ENCODE measurements around a stretch of chr18.

GRCh38 chr18:74378009-74378607 lies 62.5 kb downstream of the C18orf63 start:
- PRO-cap: no peak

DNA sequence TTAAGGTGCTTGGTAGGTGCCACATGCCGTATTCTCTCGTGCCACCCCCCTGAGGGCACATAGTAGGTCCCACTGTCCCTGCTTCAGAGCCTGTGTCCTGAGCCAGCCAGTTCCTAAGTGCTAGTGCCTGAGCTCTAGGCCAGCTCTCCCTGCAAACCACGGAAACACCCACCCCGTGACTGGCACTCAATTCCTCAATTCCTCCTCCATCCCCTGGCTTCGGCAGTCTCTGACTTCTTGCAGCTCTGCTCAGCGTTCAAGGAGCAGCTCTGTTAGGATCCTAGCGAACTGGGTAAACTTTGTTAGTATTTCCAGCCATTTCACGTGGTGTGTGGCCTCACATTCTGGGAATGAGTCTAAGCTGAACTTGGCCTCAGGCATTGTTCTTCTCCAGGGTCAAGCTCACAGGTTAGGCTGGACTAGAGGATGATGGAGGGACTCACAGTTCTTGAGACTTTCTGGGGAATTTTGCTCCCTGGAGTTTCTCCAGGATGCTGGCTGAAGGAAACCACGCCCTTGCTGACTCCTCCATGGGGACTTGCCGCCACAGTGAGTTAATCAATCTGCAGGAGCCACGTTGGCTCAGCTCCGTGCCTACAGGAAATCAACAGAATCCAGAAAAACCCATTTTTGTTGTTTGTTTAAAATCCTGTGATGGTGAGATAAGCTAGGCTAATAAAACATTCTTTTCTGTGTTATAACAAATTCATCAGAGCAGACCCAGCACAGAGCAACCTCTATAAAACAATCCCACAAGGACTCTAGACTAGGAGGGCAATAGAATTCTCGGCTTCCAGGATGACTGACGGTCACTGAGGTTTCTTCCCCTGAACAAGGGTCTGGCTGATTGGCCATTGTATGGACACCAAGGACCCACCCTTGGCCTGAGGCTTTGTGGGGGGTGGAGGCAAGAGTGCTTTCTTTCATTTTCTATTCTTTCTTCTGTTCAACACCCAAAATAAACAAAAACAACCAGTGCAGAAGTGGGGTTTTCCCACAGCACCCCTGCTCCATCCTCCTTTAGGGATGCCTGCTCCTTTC lies 12.5 kb downstream of the CNDP1 start:
- PRO-cap: no peak

DNA sequence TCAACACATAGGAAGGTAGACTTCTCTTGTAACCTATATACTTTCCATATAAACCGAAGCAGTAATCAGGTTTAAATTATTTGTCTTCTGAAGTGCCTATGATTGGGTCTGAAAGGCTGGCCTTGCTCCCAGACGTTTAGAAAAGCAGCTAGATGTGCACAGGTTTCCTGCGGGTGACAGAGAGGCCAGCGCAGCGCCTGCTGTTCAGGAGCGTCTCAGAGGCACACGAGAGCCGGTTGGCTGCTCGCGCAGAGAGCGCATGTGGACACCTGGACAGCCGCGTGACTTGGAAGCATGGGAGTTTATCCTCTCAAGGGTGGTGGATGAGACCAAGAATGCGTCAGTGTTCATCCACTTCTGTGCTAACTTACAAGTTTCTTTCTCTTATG lies 303.7 kb downstream of the PTGR3 start:
- PRO-cap: no peak

GRCh38 chr18:74994916-74995495 lies 213.9 kb downstream of the PTGR3 start:
- PRO-cap: no peak

- PRO-cap: no peak
Measured at GRCh38 chr18:75046566-75047067, 162.3 kb downstream of the PTGR3 start.

DNA sequence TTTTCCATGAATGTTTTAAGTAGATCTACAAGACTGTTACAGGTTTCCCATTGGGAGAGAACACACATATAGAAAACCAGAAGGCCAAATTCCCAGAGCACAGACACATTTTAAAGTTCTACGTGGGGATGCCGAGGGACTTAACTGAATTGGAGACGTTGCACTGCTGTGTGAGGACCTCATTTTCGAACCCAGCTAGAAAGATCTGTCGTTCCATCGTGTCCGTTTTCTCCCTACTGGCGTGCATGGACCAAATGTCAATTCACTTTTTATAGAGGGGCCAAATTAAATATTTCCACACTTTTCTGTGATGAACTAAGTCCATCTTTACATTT lies 737 bp upstream of the TSHZ1 start:
- PRO-cap: no peak

DNA sequence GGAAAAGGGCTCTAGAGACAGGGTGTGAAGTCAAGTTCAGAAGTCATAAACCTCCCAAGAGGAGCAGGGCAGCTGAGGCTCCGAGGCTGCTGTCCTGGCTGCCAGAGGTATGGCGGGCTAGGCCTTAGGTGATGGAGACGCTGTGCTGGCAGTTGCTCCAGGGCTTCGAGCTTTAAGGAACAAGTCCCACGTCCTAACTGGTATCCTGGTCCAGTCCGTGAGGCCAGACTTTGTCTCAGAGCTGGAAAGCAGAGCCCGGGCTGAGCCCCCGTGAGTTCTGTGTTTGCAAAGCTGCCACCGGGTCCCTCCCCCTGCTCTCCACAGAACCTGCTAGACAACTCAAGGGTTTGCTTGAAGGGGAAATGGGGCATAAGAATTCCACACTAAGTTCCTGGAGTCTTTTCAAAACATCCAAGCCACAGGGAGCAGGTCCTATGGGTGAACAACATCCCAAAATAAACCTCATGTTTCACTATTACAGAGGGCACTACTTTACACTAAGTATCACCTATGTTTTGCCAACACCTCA lies 73.8 kb downstream of the ZNF516 start:
- PRO-cap: no peak

DNA sequence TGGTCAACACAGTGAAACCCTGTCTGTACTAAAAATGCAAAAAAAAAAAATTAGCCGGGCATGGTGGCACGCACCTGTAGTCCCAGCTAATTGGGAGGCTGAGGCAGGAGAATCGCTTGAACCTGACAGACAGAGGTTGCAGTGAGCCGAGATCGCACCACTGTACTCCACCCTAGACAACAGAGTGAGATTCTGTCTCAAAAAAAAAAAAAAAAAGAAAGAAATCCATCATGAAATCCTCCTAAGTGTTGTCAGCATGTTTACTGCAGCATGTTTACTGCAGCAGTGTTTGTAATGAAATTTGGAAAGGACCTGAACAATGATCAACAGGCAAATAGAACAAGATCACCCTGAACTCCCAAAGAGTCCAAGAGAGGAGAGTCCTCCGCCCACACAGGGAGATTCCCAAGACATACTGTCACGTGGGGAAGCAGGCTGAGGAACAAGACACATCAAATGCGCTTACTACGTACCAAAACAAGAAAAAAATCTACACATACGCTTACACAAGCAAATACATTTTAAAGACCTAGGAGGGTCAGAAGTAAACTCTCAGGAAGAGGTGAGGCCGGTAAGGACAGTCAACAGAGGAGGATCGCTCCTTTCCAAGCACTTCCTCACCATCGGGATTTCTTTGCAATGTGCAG lies 66.7 kb downstream of the ZNF516 start:
- PRO-cap: no peak

- PRO-cap: no peak
Measured at GRCh38 chr18:76452349-76453133, 42.5 kb downstream of the ZNF516 start.

DNA sequence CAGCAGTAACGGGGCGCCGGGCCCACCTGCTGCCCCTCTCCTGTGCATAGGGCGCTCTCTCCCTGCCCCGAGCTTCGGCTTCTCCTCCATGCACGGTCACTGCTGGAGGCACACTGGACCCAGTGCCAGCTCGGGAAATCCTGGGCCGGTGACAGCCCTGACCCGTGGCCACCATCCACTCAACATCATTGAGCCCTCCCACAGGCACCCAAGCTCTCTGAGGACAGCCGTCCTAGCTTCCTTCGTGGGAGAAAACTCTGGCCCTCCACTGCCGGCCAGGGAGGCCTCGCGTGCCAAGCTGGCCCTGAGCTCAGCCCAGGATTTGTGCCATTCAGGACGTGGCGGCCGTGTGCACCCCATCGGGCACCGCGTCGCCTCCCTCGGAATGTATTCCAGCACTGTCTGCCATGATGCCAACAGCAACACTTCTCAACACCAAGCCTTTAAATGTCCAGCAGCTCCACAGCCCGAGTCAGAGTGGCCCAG lies 35.8 kb downstream of the ZNF516 start:
- PRO-cap: no peak

- PRO-cap: no peak
Measured at GRCh38 chr18:76489509-76490053, 5.5 kb downstream of the ZNF516 start.

- PRO-cap: unidirectional peak, plus-strand start at chr18:76620092
Measured at GRCh38 chr18:76619216-76620146, 124.4 kb upstream of the ZNF516 start.

DNA sequence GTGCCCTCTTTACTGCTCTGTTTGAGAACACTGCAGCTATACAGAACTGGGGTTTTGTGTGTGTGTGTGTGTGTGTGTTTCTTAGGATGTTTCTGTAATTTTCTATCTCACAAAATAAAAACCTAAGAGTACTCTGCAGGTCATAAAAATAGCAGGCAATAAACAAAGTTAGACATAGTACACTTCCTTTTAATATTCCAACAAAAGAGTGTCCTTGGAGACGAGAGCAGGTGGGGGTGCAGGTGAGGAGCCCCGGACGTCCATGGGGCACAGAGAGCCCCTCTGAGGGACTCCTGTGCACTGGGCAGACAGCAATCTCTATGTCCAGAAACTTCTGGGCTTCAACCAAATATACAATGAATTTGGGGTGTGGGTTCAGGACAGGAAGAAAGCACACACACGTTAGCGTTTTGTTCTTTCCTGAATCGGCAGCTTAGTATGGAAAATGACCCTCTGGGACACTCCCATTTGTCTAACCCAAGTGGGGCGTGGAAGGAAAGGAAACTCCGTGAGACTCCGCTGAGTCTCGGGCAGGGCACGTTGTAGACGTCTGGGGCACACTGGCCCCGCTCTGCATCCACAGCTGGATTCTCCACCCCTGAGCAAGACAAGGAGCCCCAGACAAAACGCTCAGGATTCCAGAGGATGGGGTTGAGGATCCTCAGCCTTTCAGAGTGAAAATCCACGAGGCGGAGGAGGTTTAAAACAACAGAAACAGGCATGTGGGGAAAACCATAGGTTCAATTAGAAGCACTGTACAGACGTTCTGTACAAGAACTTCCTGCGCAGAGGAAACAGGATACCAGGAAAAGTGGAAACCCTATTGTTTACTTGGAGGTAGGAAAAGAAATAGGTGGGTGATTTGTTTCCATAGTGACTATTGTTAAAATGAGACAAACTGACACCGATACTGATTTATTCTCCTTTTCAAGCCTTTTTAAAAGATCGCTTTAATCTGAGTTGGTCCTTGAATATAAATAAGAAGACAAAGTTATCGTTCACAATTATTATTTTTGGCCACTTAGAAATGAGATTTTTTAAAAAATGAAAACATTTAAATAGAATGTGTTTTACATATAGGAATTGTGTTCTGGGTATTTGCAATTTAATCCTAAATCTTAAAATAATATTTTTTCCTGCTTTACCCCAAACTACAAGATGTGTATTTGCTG lies 125.0 kb upstream of the ZNF236 start:
- PRO-cap: bidirectional peak, plus-strand start at position 509 of the sequence, minus-strand start at position 322 of the sequence

GRCh38 chr18:76707343-76707788 lies 115.0 kb upstream of the ZNF236 start:
- PRO-cap: no peak

- PRO-cap: no peak
Measured at GRCh38 chr18:76709674-76710342, 112.5 kb upstream of the ZNF236 start.

DNA sequence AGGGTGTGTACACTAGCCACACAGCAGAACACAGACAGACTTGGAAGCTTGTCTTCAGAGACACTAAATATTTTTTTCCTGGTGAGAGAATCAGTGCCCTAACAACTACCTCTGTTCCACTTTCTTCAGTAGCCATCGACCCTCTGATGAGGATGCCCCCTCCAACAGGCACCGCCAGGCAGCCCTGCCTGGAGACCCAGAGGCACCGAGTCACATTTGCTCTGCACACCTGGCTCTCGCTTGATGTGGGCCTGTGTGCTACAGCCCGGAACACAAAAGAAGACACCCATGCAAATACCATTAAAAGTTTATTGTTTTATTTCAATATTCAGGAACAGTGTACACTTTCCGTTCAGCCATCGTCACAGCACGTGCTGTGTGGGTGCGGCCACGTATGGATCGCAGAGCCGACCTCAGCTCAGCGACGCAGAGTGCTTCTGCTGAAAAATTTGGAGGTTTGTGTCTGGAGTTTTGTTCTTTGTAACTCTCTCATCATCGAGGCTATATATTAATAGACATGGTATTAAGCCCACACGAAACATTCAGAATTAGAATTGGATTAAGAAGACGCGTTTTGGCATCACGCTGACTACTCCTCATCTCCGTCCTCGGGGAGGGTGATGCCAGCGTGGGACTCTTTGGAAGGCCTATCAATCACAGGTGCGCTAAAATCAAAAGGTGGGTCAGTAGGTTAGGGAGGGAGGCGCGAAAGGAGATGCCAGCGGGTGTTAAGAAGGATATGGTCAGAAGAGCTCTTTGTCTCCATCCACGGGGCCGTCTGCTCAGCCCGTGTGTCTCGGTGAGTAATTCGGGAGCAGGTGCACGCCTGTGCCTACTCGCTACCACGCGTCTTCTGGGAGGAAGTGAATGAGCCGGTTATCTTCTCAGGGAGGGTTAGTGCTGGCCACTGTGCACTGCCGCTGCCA lies 153.8 kb downstream of the MBP start:
- PRO-cap: no peak

DNA sequence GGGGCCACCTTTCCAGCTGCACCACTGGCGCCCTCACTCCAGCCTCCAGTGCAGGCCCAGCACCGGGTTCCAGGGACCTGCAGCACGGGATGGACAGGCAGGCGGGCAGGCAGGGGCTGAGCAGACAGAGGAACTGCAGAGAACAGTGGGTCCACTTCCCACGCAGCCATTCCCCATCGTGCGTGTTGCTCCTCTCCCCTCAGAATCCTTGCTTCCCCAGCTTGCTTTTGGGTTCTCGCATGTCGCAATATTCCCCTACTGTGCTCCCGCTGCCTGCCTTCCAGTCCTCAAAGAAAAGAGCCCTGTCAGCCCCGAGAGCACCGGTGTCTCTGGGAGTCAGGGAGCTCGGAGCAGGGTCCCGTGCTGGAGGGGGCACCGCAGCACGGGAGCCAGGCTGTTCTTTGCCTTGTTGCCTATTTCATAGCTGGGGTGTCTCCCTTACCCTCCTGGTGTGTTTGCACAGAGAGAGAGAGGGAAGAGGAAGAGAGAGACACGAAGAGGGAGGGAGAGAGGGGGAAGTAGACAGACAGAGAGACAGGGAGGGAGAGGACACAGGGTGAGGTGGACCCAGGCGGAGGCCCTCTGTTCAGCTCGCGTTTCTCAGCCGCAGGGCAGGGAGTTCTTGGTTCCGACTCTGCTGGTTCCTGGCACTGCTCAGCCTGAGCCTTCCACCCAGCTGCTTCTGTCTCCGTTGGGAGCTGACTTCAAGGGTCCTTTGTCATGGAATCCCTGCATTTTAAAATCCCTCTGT lies 126.0 kb downstream of the MBP start:
- PRO-cap: no peak

- PRO-cap: no peak
Measured at GRCh38 chr18:77043901-77044759, 88.5 kb downstream of the MBP start.

- PRO-cap: no peak
Measured at GRCh38 chr18:77054581-77055305, 77.8 kb downstream of the MBP start.

GRCh38 chr18:77065413-77066046 lies 67.1 kb downstream of the MBP start:
- PRO-cap: no peak

Data from left cardiac atrium (tissue), 1 donor.